ENCODE measurements around the genes PCDHA10, PCDHGB3, PCDH1 and NDFIP1.

DNA sequence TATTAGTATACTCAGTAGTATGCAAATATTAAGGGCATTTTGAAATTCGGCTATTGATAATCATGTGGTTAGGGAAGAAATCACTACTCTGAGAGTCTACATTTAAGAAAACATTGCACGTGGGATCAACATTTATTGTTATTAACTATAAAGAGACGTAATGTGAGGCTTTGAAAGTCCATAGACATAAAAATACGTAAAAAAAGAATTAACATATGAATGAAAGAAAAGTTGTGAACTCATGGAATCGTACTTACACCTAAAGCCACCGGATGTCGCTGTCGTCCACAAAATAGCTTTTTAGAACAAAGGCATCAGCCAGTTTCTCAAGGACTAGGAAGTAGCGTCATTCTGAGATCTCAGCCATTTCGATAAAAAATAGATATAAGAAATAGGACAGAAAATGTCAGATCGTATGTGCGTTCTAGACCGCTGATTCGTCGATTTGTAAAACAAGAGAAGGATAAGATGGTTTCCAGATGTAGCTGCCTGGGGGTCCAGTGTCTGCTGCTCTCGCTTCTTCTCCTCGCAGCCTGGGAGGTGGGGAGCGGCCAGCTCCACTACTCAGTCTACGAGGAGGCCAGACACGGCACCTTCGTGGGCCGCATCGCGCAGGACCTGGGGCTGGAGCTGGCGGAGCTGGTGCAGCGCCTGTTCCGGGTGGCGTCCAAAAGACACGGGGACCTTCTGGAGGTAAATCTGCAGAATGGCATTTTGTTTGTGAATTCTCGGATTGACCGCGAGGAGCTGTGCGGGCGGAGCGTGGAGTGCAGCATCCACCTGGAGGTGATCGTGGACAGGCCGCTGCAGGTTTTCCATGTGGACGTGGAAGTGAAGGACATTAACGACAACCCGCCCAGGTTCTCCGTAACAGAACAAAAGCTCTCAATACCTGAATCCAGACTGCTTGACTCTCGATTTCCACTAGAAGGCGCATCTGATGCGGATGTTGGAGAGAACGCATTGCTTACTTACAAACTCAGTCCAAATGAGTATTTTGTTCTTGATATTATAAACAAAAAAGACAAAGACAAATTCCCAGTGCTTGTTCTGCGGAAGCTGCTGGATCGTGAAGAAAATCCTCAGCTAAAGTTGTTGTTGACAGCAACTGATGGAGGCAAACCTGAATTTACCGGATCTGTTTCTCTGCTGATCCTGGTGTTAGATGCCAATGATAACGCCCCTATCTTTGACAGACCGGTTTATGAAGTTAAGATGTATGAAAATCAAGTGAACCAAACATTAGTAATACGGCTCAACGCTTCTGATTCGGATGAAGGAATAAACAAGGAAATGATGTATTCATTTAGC is at the start of gene PCDHA10:
PCDHA10 (plus strand) TSS at position 317 of the 1,311 bp plus-strand sequence.
- RRBS, result 37% methylated on average over 3 of the region's 53 CpGs

DNA sequence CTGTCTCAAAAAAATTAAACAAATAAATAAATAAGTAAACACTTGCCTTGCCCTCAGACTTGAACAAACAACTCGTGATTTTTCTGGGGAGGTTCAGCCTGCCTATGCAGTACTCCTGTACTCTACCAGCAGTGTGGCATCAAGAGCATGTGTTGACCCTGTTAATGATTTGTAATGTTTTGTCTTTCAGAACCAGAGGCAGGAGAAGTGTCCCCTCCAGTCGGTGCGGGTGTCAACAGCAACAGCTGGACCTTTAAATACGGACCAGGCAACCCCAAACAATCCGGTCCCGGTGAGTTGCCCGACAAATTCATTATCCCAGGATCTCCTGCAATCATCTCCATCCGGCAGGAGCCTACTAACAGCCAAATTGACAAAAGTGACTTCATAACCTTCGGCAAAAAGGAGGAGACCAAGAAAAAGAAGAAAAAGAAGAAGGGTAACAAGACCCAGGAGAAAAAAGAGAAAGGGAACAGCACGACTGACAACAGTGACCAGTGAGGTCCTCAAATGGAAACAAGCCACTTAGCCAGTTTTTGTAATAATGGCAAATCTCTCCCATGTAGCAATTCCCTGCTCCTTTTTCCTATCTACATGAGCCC is 41.6 kb upstream of the PCDHB1 start:
- RRBS, result no CpG with 5 or more reads among the region's 10 CpGs

DNA sequence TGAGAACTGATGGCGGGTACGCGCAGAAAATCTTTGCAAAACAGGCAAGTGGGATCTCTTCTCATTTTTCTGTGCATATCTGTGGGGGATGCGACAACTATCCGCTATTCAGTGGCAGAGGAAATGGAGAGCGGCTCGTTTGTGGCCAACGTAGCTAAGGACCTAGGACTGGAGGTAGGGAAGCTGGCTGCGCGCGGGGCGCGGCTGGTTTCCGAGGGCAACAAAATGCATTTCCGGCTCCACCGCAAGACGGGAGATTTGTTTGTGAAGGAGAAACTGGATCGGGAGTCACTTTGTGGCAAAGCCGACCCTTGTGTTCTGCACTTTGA is 252 bp downstream of the PCDHB1 start:
- RRBS, result no CpG with 5 or more reads among the region's 19 CpGs

GRCh38 chr5:141318676-141319373 is 1.8 kb downstream of the TAF7 start:
- RRBS, result no CpG with 5 or more reads among the region's 4 CpGs

GRCh38 chr5:141369939-141370361 is at the start of gene PCDHGB3:
PCDHGB3 (plus strand) TSS chr5:141370242.
- RRBS, result no CpG with 5 or more reads among the region's 8 CpGs

- RRBS, result no CpG with 5 or more reads among the region's 3 CpGs
Observed at GRCh38 chr5:141550543-141551134, 61.8 kb downstream of the PCDHGC5 start.

GRCh38 chr5:141622940-141623864 is 4.4 kb upstream of the DIAPH1 start:
- RRBS, result no CpG with 5 or more reads among the region's 11 CpGs

GRCh38 chr5:141625520-141626304 is 6.9 kb upstream of the DIAPH1 start:
- RRBS, result no CpG with 5 or more reads among the region's 9 CpGs

DNA sequence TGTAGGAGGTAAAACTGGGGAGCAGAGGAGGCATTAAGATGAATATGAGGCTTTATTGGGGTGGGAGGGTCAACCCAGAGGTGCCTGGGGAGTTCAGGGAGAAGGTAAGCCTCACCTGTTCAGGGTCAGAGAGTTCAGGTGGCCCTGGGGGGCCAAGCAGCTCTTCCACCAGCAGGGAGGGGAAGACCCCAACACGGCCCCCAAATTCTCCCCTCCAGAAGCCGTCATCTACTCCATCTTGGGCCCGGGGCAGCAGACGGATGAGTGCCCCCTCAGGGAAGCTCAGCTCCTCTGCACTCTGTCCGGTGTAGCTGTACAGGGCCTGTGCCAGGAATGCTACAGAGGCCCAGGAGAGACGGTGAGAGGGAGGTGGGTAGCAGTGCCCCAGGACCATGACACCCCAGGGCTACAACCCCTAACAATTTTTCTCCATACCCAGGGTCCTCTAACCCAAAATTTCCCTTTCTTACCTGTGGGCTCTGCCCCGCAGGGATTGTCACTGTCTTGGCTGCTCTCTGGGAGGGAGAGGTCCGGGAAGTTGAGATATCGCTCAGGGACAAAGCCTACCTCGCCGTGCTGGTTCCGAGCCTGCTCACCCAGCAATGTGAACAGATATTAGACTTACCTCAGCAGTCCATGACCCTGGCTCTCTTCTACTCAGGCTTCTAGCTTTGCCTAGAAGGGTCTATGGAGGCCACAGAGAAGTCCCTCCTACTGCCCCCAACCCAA is 7.0 kb downstream of the FCHSD1 start:
- RRBS, result 88% methylated on average over 3 of the region's 12 CpGs

DNA sequence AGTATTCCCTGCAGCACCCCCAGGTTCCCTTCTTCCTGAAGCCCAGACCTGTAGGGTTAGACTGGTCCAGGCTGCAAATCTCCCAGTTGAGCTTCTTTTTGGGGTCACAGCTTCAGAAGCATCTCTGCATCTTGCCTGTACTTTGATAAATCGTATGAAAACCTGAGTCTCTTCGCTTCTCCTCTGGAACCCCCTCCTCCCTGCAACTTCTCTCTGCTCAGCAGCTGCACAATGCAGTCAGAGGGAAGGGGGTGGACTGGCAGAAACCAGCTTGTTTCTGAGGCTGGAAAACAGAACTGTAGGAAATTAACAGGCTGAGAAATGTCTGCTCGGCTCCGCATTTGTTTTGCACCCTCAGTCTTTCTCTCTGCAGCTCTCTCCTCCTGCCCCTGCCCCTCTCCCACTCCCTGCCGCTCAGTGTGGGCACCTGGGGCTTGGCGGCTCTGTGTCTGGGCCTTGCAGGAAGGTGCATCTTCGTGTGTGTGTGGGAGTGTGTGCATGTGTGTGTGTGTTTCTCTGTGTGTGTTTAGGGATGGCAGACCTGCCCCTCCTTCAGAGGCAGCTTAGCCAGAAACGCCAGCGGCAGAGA is 53.1 kb downstream of the PCDH1 start:
- RRBS, result no CpG with 5 or more reads among the region's 9 CpGs

DNA sequence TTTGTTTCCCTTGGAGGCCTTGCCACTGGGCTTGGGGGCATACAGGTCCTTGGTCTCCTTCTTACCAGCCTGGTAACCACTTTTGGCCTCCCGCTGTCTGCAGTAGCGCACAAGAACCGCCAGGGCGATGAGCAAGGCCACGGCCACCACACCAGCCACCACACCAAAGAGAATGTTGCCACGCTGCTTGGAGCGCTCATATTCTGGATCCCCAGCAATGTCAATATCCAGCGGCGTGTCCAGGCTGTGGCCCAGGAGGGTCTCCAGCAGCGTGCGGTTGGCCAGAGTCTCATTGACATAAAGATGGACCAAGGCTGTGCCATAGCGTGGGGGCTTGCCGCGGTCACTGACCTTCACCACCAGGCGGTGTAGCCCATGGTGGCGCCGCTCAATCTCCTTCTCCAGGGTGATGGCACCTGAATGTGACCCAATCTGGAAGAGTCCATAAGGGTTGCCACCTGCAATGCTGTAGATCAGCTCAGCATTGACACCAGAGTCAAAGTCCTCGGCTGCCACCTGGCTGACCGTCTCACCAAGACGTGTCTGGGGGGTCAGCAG is 14.5 kb downstream of the PCDH1 start:
- RRBS, result no CpG with 5 or more reads among the region's 20 CpGs

GRCh38 chr5:141870342-141870738 is 7.9 kb downstream of the PCDH1 start:
- RRBS, result no CpG with 5 or more reads among the region's 4 CpGs

DNA sequence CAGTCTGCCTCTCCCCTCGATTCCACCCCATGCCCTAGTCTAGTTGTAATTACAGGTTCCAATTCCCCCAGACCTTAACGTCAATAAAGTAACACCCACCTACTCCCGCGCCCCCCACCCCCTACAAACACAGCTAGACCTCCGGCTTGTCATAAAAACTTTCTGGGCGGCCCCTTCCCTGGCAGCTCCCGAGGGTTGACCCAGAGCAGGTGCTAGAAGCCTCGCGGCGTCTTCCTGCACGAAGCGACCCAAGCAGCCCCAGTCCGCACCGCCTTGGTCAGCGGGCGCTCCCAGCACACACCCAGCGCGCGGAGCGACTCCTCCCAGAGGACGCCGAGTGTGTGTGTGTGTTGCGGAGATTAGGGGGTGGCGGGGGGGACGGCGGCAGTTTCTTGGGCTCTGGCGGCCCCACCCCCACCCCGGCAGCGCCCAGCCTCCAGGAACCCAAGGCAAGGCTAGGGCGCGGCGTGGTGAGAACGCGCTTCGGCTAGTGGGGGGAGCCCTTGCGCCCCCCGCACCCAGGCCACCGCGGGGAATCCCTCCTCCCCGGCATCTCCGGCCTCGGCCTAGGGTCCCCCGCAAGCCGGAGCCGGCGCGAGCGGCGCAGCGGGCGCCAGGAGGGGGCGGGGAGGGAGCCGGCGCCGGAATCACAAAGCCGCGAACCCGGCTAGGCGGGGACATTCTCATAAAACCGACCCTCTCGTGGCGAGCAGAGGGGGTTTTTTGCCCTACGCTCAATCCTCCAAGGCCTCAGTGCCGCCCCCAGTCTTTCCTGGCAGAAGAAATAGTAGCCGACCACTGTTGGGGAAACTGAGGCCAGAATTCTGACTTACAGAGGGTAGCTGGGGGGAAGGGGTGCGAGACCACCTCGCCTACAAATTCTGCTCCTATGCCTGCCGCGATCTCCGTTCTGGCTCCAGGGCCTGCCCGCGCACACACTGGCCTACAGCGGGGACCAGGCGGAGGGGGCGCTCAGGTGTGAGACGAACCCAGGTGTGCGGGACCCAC is 2.1 kb downstream of the PCDH1 start:
- RRBS, result 4% methylated on average over 9 of the region's 77 CpGs

DNA sequence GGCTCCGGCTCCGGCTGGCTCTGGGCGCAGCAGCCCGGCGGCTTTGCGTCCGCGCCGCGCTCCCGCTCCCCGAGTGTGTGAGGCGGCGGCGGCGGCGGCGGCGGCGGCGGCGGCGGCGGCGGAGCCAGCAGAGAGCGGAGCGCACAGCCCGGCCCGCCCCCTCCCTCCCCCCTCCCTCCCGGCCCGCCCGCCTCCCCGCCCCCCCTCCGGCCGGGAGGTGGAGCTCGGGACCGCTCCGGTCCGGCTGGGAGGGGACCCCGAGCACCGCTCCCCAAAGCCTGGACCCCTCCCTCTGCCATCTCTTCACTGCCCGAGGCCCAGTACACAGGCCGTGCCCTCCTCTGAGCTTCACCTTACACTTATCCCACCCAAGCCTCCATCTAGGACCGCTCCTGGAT is at the start of gene PCDH1:
PCDH1 (minus strand) TSS at position 79 of the 398 bp plus-strand sequence.
- RRBS, result no CpG with 5 or more reads among the region's 44 CpGs

GRCh38 chr5:141914085-141914838 is 9.4 kb upstream of the DELE1 start:
- RRBS, result 5% methylated on average over 9 of the region's 43 CpGs

GRCh38 chr5:141930887-141931270 is 7.2 kb downstream of the DELE1 start:
- RRBS, result no CpG with 5 or more reads among the region's 3 CpGs

DNA sequence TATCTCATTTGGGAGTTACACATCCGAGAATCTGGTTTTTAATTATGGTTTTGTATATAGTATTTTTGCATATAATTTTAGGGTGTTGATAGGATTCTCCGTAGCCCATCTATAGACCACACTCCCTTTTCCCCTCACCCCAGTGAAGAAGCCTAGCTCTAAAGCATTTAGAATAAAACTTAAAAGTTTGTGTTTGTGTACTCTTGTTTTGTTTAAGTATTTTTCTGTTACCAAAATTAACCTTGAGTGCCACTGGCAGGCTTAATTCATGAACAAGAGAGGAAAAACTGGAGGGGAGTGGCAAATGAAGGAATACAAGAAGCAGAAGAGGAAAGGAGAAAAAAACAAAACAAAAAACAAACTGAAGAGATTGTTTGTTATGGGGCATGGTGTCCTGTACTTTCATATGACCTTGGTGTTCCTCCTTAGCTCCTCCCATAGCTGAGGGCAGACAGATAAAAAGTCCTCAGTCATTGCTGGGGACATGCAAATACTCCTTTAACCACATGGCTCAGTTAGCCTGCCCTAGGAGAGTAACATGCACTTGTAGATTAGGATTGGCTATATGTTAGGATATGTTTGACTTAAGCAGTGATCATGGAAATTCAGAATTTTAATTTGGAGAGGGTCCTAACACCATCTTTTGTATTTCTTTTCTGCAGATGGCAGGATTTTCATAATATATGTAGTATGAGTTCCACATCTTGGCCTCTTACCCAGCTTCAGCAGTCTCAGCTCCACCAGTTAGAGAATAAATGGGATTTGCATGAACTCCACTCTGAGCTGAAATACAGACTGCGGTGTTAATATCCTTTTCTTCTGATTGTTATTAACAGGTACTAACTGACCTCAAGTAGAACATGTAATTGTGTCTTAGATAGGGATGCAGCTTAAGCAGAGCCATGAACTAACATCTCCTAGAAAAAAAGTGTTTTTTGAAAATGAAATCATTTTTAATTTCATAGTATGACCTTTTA is 1.4 kb downstream of the RNF14 start:
- RRBS, result no CpG with 5 or more reads among the region's 3 CpGs

DNA sequence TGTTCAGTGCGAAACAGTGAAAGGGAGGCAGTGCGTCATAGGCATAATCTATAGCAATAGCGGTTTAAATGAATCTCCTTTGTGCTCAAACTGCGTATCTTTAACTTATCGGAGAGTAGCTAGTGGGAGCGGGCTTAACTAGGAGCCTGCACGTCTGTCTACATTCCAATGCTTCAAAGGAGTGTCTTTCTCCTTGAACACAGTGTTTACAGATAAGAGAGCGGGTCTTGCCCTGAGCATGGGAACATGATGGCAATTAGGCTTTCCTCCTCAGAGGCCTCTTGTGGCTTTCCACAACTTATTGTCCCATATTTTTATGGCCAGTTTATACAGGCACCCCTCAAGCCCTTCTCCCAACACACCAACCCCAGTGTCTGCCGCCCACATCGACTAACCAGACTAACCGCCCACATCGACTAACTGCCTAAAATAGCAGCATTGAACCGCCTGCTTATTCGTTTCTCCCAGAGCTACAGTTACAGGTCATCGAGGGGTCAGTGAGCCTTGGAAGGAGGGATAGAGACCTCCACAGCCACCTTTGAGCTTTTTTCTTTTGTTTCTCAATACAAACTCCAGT is 19.5 kb upstream of the NDFIP1 start:
- RRBS, result no CpG with 5 or more reads among the region's 15 CpGs

- RRBS, result 2% methylated on average over 25 of the region's 96 CpGs
Observed at GRCh38 chr5:142108719-142109747, at the start of gene NDFIP1. NDFIP1 (plus strand) TSS chr5:142108779.

- RRBS, result no CpG with 5 or more reads among the region's 4 CpGs
Observed at GRCh38 chr5:142143434-142144217, 35.0 kb downstream of the NDFIP1 start.

Data from AG04449 (cell line).